Vein endothelial cell (primary cell): ENCODE results near the gene COG6.

GRCh38 chr13:36303883-36304782 lies 6.5 kb upstream of the CCDC169 start:
- CAGE, long polyA plus RNA, result no peak

GRCh38 chr13:36712638-36713343 lies 39.0 kb downstream of the SERTM1 start:
- CAGE, long polyA plus RNA, result no peak

- CAGE, long polyA plus RNA, result no peak
These were observed 40.8 kb upstream of the RFXAP start for GRCh38 chr13:36778105-36778712.

DNA sequence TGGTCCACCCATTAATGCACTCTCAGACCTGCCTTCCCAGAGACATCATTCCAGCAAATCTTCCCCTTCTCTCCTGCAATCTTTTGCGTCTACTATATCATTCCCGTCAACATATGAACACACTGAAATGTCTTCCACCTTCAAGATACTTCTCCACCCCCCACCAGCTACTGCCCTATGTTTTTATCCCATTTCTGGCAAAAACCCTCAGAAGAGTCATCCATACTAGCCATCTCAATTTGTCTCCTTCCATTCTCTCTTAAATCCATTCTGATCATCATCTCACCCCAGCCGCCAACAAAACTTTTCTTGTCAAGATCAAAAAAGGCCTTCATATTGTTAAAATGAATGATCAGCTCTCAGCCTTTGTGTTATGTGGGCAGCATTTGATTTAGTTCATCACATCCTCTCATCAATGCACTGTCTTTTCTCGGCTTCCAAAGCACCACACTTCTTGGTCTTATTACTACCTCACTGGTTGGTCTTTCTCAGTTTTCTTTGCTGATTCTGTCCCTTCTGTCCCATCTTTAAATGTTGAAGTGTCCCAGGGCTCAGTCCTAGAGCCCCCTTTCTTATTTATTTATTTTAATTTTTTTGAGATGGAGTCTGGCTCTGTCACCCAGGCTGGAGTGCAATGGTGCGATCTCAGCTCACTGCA lies 30.9 kb downstream of the RFXAP start:
- CAGE, long polyA plus RNA, result no peak

DNA sequence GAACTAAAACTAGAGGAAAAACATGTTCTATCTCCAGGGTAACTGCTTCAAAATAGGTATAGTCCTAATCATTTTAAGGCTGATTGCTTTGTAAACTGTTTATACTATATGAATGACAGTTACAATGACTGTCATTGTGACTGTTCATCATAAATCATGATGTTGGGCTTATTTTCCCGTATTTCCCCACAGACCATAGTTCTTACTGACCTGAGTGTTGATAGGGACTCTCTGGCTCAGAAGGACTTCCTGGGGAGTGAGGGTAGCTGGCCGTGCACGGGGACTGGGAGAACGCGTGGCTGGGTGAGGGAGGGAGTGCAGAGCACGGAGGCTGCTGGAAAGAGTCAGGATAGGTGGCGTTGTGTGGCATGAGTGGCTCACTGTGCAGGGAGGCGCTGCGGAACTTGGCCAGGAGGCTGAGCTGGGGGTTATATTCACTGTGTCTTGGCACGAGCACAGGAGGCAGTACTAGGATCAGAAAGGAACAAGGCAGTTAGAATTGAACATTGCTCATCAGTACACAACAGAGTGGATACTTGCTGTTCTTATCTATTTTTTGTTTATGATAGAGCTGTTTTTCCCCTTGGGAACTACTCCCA lies 47.5 kb downstream of the SMAD9 start:
- CAGE, long polyA plus RNA, result no peak

- CAGE, long polyA plus RNA, result no peak
These were observed 868 bp upstream of the SMAD9 start for GRCh38 chr13:36920584-36921627.

- CAGE, long polyA plus RNA, result no peak
These were observed 64.8 kb upstream of the TRPC4 start for GRCh38 chr13:37934360-37934842.

DNA sequence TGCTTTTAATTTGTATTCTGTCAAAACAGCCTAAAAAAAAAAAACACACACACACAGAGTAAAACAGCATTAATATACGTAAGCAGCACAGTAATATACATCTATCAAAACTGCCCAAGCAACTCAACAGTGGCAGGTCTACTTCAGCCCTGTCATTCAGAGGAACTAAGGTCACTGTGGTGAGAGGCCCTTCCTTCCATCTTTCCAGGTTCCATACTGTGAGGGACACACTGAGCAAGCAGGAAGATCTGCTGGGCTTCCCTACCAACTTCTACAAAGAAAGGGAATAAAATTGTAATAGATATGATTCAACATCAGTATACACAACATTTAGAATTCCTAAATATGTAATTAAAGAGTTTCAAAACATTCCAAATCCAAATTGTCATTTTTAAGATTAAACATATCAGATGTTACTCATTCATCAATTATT lies 3.7 kb downstream of the PROSER1 start:
- CAGE, long polyA plus RNA, result no peak

DNA sequence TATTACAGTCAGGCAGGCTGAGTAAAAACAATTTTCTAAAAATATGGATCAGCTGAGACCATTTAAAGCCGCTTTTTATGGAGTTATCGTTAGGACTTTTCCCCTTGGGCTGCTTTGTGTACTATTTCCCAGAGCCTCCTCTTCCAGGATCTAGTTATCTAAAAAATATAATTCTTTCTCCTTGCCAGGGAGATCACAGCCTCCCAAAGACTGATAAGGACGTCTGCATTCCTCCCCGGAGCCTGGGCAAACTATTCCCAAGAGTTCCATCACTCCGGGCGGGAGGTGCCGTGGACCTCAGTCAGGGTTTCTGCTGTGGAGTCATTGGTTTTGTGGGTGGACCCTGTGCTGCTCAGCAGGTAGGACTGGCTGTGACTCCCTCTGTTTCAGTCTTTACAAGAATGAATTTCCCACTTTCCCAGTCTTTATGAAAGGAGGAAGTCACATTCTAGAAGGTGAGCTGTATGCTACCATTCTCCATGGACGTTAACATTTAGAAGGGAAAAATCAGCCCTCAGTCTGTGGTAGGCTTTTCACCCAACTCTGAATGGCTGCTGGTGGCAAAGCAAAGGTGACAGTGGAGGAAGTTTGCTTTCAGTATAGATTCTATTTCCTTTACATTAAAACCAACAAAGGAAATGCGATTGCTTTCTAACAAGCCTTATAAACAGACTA lies 207.5 kb downstream of the LHFPL6 start:
- CAGE, long polyA plus RNA, result no peak

DNA sequence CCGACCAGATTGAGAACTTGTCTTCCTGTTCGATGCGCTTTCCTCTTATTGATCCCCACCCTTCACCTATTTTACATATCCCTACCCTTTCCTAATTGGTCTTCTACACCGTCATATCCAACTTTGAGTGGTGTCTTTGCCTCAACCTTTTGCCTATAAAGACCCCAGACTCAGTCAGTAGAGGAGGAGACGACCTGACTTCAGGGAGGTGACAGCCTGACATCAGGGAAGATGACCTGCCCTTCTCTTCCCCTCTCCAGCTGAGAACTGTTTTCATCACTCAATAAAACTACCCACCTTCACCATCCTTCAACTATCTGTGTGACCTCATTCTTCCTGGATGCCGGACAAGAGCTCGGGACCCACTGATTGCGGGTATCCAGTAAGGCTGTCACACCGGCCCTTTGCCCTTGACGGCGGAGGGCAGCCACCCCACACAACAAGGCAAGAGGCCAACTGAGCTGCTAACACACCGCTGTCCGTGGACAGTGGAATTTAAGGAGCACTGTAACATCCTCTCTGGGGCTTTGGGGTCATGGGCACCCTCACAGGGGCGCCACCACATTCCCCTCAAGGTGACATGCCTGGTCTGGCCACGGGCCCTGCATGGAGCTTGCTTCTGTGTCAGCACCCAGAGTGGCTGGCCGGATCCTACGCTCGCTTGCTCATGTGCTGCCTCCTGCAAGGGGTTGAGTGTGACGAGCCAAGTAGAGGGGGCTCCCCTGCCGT lies 31.6 kb downstream of the LHFPL6 start:
- CAGE, long polyA plus RNA, result no peak

GRCh38 chr13:39655479-39656282 lies at the start of gene COG6:
Gene COG6 (plus strand): TSS chr13:39655662.
- CAGE, long polyA plus RNA, result no peak

DNA sequence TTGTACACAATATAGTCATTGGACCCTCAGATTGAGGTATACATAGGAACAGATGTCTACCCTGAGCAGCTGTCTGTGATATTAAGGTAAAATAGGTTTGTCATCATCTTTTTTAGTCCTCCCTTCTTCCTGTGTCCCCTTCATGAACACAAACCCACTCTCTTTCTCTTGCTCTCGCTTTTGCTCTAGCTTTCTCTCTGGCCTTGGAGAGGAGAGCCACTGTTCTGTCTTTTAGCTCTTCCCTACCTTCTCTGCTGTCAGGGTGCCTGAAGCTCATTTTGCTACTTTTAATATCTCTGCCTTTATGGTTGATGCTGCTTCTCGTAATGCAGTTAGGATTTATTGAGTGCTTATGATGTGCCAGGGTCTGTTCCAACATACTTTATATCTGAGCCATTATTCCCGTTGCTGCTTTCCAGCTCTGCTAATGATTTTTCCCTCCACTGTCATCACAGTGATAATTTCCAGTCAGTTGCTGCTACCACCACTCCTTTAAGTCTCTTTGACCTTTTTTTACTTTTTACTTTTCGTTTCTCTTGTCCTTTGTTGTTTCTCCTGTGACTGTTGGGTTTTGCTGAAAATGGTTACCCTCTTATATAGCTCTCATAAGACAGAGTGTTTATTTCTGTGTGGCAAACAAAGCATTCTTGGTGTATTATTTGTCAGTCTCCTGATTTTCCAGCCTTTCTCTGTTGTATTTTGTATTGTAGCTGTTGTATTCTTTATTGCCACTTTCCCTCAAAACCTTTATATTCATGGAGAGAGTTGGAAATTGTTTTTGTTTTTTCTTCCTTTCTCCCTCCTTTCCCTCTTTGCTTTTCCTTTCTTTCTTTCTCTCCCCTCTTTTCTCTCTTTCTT lies 37.2 kb downstream of the COG6 start:
- CAGE, long polyA plus RNA, result no peak

- CAGE, long polyA plus RNA, result no peak
These were observed 408.2 kb downstream of the COG6 start for GRCh38 chr13:40063761-40063982.

DNA sequence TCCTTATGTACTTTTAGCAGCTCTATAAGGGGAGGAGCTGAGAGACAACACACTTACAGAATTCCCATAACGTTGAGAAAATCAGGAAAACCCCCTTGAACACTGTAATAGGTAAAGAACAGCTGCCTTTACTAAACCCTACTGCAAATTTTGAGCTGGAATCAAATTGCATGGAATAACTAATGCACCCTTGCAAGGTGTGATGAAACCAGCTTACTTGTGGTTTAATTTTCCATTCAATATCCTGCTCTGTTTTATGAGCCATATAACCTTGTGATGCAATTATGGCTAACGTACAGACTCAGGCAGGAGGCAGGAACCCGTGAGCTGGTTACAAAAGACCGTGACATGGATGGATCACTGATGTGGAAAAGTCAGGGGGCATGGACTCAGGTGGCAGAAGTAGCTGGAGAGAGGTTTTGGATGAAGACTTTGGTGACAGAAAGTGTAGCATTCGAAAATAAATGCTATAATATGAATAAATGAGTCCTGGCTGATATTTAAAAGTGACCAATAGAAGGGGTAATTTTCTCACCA lies 438.6 kb downstream of the COG6 start:
- CAGE, long polyA plus RNA, result no peak

- CAGE, long polyA plus RNA, result no peak
These were observed 453.9 kb downstream of the COG6 start for GRCh38 chr13:40109227-40109873.

DNA sequence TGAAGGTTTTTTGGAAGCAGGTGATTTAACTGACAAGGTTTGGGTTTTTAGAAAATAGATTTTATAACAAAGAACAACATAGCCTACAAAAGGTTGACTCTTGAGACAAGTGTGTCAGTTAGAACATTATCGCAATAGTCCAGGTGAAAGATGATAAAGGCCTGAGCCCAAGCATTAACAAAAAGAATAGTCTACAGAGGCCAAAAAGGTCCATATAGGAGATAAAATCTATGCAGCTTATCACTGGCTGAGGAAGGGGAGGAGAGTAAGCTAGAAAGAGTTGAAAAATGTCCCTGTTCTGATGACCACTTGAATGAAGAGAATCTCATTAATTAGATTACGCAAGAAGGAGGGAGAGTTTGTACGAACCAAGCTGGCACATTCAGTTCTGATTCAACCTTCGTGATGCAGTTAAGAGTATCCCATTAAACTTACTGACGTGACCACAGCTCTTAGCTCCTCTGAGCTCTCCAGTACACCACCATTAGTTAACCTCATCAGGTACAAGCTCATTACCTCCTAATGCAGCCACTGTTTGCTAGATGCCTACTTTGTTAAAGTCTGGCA lies 458.1 kb downstream of the COG6 start:
- CAGE, long polyA plus RNA, result no peak

- CAGE, long polyA plus RNA, result no peak
These were observed 479.1 kb downstream of the FOXO1 start for GRCh38 chr13:40187103-40187941.

DNA sequence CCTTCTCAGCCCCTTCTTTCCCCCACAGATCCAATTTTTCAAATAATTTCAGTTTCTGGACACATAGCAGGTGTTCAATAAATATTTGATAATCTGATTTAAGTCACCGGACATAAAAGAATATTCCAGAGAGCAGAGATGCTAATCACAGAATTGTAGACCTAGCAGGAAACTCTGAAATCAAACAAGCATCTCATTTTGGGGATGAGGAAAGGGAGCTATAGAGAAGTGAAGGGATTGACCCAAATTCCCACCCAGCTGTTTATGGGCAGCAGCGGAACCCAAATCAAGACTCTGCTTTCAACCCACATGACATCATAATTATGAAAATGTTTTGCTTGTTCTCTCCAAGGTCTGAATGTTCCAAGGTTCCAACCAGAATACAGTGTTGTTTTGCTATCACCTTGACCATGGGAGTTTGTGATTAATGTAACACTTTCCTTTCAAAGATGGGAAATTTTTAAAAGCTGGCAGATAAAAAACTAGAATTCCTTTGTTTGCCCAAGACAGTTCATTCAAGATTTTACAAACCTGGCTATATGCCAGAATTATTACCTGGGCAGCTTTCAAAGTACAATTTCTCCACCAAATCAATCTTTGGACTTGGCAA lies 322.9 kb downstream of the FOXO1 start:
- CAGE, long polyA plus RNA, result no peak

DNA sequence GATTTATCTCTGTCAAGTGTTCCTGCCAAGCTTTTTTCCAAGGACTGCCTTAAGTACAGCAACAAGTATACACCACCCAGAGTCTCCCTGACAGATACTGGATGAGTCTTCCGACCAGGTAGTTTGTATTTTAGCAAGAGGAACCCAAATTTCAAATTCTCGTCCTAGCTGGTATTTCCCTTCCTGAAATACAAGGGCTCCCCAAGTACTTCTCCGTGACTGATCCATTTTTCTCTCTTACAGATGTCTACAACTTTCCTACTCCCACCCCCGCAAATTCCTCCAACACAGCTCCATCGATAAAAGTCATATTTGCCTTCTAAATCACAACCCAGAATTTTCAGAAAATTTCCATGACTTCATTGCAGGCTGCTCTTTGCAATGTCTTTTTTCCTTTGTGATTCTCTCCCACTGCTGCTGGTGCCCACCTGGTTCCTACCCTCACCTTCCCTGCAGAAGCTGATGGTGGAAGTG lies 313.3 kb downstream of the FOXO1 start:
- CAGE, long polyA plus RNA, result no peak

DNA sequence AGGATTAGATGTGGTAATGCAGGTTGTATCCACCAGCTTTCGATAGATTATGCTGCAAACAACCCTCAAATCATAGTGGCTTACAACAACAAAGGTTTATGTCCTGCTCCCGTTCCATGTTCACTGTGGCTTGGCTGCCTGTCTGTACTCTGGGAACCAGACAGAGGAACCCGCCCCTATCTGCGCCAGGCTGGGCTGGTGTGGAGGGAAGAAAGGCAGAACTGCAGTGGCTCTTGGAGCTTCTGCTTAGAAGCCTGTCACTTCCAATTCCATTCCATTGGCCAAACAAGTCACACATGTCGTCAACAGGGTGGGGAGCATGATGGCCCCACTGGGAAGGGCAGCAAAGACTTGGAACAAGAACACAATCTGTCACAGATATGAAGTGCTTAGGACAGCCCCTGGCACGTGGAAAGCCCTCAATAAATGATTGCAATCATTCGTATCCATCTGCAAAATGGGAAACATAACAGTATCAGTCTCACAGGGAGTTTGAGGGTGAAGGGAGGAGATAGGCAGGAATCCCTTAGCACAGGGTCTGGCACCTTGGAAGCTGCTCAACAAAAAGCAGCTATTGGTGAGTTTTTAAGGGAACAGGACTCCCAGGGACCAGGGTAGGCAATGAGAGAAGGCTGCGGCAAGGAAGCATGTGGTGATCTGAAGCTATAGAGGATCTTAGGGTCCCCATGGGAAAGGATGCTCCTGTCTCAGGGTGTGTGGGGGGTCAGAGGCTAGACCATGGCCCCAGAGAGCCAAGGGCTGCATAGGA lies 290.6 kb downstream of the FOXO1 start:
- CAGE, long polyA plus RNA, result no peak